WTC11 (cell line): ENCODE measurements around the gene PTCH1.

GRCh38 chr9:95085403-95085586, 232.2 kb downstream of the FANCC start:
- PRO-cap = no peak

DNA sequence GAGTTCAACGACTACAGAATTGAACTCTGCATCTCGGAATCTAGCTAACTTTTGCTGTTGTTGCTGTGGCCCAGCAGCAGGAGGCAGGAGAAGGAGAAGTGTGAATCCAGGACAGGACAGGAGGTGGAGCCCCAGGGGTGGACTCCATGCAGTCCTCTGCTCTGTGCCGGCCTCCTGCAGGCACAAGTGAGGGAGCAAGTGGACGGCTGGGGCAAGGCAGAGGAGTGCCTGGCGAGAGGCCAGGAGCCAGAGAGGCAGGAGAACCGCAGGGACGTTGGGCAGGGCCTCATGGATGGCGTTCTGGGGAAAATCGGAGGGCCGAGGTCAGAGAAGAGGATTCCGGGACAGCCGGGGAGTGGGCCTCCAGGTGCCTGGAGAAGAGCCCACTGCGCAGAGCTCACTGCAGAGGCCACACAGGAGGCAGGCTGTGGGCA, 214.1 kb downstream of the FANCC start:
- PRO-cap = no peak

GRCh38 chr9:95507066-95507804, 1.8 kb downstream of the PTCH1 start:
- PRO-cap = bidirectional peak, plus-strand start at chr9:95507296, minus-strand start at chr9:95507189; bidirectional peak, plus-strand start at chr9:95507765, minus-strand start at chr9:95507403

DNA sequence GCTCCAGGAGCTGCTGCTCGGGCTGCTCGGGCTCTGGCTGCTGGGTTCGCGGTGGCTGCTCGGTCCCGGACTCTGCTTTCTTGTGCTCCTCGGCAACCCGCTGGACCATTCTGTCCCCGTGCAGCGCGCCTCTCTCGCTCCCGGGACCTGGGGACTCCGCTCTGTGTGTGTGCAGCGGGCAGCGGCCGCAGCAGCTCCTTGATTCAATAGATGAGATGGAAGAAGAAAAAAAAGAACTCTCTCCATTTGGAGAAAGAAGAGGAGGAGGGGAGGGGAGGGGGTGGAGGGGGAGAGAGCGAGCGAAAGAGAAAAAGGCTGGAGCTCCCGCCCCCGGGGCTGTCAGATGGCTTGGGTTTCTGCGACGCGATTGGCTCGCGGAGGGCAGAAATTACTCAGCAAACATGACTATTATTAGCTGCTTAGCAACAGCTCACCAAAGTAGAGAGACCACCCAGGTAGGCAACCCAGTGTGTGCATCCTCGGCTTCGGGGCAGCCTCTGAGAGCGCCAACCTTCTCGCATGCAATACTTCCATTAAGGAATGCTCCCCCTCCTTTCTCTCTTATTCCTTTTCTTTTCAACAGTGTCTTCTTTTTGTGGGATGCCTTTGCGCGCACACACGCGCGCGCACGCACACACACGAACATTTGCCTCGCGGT, at the start of gene PTCH1:
TSS of gene PTCH1 (minus strand) at position 282 of the 658 bp plus-strand sequence.
- PRO-cap = bidirectional peak, plus-strand start at position 467 of the sequence, minus-strand start at position 171 of the sequence

GRCh38 chr9:95516175-95517091, 7.4 kb upstream of the PTCH1 start:
- PRO-cap = no peak

DNA sequence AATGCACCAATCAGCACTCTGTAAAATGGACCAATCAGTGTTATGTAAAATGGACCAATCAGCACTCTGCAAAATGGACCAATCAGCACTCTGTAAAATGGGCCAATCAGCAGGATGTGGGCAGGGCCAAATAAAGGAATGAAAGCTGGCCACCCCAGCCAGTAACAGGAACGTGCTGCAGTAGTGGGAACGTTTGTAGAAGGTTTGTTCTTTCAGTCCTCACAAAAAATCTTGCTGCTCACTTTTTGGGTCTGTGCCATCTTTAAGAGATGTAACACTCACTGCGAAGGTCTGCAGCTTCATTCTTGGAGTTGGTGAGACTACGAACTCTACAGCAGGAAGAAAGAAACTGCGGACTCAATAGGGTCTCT, 145.7 kb upstream of the ERCC6L2 start:
- PRO-cap = no peak

DNA sequence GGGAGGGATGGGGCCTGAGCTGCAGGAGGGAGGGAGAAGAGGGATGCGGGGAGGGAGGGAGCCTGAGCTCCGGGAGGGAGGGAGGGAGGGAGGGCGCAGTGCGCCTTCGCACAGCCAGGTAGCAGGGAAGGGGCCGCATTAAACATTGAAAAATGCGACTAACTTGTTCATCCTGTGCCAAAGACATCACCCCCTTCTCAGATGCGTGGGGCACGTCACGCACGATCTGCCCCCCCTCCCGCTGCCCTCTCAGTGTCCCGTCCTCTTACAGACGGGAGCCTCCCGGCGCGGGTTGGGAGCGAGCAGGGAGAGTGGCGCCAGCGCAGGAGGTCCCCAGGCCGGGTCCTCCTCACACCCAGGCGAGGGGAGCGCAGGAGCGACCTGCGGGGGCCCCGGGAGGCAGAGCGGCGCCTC, 123.6 kb upstream of the ERCC6L2 start:
- PRO-cap = no peak

DNA sequence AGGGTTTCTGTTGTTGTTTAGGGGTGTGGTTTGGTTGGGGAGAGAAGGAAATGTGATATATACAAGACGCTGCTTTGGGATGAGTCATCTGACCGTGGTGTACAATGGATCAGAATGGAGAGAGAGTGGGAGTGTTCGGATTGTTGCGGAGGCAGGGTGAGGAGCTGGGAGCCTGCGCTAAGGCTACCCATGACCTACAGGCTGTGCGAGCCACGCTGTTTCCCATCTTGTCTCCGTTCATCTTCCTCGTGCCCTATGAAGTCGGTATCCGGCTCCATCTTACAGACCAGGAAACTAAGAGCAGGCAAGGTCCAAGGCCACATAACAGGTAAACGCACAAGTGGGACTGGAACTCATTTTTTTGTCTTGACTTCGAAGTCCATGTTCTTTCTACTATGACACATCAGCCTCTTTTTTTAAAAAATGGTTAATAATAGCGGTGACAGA, 60.2 kb upstream of the ERCC6L2 start:
- PRO-cap = no peak

DNA sequence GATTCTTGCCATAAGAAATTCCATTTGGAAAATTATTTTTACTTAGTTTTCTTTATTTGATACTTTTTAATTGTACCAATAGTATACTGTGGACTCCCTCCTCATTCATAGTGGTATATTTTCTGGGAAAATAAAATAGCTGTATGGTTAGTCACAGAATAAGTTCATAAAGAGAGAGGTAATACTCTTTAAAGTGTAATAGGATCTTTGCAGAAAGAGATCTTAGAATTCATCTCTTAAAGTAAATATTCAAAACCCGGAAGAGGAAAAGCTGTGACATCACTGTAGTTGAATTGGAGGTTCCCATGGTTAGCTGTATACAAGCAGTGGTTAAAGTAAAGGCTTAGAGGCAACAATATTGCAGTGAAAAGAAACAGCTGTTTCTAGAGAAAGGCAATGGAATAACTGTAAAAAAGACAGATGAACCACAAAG, 4.4 kb downstream of the ERCC6L2 start:
- PRO-cap = no peak

- PRO-cap = no peak
These were observed 140.7 kb downstream of the ERCC6L2 start for GRCh38 chr9:96015974-96016712.

- PRO-cap = no peak
These were observed 198.0 kb downstream of the ERCC6L2 start for GRCh38 chr9:96073417-96074002.

- PRO-cap = no peak
These were observed 164.7 kb downstream of the HSD17B3 start for GRCh38 chr9:96137235-96137739.

DNA sequence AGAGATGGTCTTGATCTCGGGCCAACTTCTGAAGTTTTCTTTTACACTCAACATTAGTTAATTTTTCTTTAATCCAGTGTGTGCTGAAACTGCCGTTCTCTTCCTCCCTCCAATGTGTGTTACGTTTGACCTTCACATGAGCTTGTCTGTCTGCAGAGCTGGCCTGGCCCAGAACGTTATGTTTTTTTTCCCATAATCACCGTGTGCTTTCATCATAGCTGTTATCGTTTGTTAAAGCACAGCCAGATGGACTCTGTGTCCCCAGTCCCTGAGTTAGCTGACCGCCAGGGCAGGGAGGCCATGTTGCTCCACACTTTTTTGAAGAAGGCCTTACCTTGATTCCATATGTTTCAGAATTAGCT, 55.8 kb downstream of the HSD17B3 start:
- PRO-cap = no peak

DNA sequence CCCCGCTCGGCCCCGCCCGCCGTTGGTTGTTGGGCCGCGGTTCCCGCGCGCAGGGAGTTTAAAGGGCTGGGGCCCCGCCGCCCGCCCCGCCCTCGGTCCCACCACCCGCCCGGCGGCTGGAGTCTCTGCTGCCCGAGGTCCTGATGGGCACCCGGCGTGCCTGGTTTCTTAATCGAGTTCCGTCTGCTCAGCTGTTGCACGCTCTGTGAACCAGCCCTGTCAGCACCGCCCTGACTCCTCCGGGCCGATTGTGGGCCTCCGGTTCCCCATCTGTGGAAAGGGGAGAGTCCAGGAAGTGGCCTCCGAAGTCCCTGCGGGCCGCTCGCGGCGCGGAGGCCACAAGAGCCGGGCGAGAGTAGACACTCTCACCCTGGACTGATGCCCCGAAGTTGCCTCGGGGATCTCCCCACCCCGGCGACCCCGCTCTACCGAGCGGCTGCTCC, 648 bp upstream of the ZNF367 start:
- PRO-cap = bidirectional peak, plus-strand start at position 86 of the sequence, minus-strand start outside the sequence

- PRO-cap = no peak
These were observed 73.3 kb downstream of the HABP4 start for GRCh38 chr9:96523148-96523843.

GRCh38 chr9:96793884-96794466, 16.1 kb upstream of the ZNF510 start:
- PRO-cap = no peak

GRCh38 chr9:96816882-96817520, 37.3 kb downstream of the ZNF782 start:
- PRO-cap = no peak

DNA sequence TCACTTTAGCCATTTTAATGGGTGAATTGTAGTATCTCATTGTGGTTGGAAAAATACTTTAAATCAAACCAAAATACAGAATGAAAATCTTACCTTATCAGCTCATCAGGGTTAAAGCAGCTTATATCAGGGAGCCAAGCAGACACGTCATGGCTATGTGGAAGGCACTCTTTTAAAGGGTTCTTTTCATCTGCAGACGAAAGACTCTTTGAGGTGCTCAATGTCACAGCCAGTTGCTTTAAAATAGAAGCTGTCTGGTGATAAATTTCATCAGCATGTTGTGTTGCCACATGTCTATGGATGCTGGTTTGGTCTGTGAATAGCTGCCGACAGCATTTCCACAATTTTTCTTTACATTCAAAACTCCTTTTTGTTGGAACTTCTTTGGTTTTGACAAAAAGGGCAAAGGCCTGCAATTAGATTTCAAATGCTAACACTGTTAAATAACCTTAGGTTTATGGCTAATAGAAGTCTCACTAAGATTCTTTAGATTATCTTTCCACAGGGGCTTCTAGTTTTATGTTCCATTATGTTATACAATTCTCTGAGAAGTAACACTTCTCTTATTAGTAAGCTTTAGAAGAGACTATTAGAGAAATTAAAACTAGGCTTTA, 7.5 kb downstream of the TSTD2 start:
- PRO-cap = no peak

- PRO-cap = no peak
These were observed 26.5 kb downstream of the XPA start for GRCh38 chr9:97670489-97671255.

DNA sequence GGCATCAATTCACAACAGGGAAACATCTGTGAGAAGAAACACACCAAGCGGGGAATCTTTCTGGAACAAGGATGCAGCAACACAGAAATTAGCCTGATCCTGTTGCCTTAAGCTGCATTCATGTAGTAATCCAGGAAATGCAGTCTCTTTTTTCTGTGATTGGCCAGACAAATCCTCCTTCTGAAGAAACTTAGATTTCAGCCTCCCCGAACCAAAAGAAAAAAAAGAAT, 7.2 kb upstream of the XPA start:
- PRO-cap = no peak